ENCODE measurements around the genes YIPF5 and POU4F3.

DNA sequence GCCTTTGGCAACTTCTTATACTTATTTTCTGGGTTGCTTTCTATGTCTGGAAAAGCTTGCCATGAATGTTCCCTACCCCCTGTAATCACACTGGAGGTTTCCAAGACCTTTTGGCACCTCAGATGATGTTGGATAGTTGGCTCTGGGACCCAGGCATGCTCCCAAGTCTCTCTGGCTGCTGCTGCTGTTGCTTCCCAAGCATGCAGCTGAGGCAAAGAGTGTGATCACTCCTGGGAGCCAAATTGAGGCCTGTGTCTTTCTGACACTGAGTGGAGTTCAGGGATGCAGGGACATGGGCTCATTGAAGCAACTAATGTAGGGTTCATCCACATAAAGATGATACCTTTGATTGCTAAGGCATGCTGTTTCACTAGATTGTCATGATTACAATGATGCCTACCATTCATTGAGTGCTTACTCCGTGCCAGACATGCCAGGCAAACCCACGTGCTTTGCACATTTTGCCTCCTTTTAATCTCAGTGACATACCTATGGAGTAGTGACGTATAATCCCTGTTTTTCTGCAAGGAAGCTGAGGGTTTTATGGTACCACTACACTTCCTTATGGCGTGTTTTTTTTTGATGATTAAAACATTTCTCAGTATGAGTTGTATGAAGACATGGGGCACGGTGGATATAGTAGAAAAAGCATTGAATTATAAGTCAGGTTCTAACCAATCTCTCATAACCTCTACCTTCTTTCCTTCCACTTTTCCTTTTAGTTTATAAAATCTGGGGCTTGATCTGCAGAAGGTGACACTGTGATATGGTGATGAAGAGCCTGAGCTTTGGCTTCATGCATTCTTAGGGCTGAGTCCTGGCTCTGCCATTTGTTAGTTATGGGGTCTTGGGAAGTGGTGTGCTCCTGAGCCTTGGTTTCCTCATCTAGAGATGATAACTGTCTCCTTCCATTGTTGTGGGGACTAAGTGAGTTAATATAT, 73.2 kb downstream of the ARHGAP26 start:
- PRO-cap: no peak
- RAMPAGE, long total RNA, 4 experiments: no peak in any of the 4 experiments

DNA sequence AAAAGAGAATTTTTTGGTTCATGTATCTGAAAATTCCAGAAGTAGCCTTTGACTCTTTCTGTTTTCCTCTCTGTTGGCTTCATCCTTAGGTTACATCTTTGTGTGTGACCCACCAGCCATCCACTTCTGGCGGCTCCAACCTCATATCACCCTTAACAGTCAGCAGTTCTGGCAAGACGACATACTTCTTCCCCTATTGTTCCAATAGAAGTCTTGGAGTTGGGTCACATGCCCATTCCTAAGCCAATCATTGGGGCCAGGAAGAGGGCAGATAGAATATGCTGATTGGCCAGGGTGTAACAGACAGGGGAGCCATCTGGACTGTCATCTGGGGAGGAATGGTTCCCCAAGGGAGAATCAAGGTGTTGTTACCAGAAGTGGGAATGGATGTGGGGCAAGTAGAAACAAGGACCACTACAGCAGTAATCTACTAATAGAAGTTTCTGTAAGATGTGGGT, 200.2 kb downstream of the ARHGAP26 start:
- PRO-cap: no peak
- RAMPAGE, long total RNA, 4 experiments: no peak in any of the 4 experiments

DNA sequence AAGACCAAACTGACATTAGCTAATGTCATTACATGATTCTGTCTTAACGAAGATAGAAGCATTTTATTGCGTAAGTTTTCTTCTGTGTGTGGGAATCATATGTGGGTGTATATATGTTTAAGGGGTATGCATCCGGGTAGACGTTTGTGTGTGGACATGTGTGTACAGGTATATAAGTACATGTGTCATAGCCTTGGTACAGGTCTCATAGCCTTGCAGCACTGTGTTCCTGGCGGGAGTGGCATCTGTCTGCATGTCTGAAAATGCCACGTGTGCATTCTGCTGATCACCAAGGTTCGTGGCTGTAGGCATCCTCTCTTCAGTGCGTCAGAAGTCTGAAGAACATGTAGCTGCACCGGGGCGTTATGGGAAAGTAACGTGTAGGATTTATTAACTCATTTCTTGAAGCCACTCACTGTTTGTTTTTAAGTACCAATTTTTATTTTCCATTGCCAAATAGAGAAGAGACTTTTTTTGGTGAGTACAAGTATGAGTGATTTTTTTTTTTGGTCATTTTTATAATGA, 298.0 kb downstream of the NR3C1 start:
- PRO-cap: no peak
- RAMPAGE, long total RNA, 4 experiments: no peak in any of the 4 experiments

DNA sequence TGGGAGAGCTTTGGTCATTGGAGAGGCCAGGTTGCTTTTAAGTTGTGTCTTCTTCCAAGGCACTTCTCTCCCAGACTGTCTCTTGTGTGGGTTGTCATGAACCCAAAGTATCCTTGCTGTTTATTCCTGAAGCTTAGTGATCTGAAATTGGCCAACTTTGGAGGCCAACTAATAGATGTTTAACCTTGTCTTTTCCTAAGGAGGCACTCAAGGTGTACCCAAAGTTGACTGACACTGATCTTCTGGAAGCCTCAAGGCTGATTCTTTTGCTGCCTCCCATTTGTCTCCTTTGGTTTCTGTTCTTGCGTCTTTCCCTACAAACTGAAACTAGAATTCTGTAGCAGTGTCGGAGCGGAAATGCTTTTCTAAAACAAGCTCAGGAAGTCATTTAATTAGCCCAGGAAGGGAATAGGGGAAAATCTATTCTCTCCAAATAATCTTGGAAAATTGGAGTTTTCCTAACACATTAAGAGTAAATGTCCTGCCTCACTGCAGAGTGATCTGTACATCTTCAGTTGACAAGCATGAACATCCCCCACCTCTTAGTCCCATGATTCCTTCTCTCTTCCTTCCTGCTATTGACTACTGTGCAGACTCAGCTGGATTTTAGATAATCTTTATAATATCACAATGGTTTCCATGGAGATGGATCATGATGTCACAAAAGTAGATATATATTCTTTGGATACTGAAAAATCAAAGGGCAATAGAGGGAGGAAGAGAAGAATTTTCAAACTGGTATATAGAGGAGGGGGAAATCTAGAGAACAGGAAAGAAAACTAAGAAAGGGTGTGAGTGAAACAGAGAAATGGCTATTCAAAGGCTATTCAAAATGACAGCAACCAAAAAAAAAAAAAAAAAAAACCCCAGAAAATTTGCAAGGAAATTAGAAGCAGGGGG, 182.7 kb downstream of the NR3C1 start:
- PRO-cap: no peak
- RAMPAGE, long total RNA, 4 experiments: no peak in any of the 4 experiments

DNA sequence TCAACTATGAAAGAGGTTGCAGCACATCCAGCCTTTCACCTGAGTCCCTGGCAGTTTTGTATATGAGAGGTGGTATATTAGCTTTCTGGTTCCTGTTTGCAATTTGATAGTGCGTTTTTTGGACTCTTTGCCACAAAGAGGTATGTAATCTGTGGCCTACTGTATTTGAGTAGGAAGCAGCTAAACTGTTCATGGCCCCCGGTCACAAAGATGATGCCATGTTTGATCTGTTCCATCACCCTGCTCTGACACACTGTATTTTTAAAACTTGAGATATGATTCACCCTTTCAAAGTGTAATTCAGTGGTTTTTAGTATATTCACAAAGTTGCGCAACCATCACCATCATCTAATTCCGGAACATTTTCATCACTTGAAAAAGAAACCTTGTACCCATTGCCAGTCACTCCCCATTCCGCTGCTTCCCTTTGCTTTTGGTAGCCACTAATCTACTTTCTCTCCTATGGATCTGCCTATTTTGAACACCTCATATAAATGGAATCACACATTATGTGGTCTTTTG, 141.8 kb downstream of the NR3C1 start:
- PRO-cap: no peak
- RAMPAGE, long total RNA, 4 experiments: no peak in any of the 4 experiments

GRCh38 chr5:143347831-143348180, 55.7 kb downstream of the NR3C1 start:
- PRO-cap: no peak
- RAMPAGE, long total RNA, 4 experiments: start-site peak on the minus strand in 1 of 4 experiments, at chr5:143347925-143348316 at its widest, 8 reads per replicate

DNA sequence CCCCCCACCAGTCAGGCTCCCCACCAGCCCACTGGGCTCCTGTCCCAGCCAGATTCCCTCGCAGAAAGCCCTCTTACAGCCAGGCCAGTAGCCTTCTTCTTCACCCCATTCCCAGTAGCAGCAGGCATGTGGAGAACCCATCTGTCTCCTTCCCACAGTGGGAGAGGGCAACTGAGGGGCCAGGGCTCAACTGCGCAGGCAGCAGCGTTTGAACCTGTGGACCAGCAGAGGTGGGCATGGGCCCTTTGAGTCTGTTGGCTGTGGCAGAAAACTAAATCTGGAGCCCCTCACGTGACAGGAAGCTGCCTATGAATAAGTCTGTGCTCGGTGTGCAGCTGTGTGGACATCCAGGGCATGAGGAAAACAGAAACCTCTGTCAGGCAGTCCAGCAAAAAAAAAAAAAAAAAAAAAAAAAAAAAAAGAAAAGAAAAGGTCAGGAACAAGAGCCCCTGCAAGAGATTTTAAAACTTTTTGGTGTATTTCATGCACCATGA, 189.1 kb upstream of the NR3C1 start:
- PRO-cap: no peak
- RAMPAGE, long total RNA, 4 experiments: no peak in any of the 4 experiments

DNA sequence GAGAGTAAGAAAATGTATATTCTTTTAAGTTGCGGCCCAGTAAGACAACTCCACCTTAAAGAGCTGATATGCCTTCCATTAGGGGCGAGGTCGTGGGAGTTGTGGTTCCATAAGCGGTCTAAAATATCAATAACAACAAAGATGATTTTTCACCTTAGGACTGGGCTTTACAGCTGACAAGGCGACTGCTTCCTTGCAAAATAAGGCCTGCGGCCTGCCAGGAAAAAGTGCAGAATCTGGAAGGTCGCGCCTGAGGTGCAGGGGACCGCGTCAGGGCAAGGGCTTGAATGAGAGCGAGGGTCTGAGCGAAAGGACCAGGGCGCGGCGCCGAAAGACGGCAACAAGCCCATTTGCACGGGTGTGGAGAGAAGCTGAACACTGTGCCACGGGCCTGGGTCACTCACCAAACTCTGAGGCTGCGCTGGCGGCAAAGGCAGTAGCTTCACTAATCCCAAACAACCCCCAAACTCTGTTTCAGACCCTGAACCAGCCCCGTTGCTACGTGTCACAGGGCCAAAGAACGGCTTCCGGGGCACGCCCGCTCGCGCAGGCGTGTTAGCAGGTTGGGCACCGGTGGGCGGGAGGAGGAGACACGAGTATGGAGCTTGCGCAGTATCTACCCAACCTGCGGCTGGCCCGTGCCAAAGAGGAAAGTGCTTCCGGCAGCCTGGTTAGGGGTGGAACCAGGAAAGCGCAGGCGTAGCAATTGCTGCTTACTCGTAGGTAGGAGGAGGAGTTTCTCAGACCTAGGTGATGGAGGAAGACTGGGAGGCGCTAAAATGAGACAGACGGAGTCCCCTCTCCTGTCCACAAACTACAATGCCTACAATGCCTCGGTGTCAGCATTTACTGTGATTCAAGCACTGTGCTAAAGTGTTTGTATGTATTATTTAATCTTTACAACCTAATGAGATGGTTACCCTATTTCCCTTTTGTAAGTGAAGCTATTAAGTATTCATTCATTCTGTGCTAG, at the start of gene YIPF5:
Gene YIPF5 (minus strand): TSS at position 529 of the 973 bp plus-strand sequence.
- PRO-cap: bidirectional peak, plus-strand start at position 743 of the sequence, minus-strand start at position 522 of the sequence
- RAMPAGE, long total RNA, 4 experiments: start-site peak on the minus strand in 4 of 4 experiments, centred at positions 484 to 524 of the sequence, 8 to 339 reads per replicate

- PRO-cap: no peak
- RAMPAGE, long total RNA, 4 experiments: start-site peak on the minus strand in 1 of 4 experiments, at chr5:145543101-145543205 at its widest, 16 reads per replicate
Observed at GRCh38 chr5:145542895-145543374, 292.2 kb downstream of the PRELID2 start.

- PRO-cap: bidirectional peak, plus-strand start at chr5:145937755, minus-strand start at chr5:145937635
- RAMPAGE, long total RNA, 4 experiments: start-site peak on the plus strand in 2 of 4 experiments, at chr5:145937691-145937761 at its widest, 99 to 171 reads per replicate
Observed at GRCh38 chr5:145937301-145938513, 1.3 kb downstream of the SH3RF2 start.

DNA sequence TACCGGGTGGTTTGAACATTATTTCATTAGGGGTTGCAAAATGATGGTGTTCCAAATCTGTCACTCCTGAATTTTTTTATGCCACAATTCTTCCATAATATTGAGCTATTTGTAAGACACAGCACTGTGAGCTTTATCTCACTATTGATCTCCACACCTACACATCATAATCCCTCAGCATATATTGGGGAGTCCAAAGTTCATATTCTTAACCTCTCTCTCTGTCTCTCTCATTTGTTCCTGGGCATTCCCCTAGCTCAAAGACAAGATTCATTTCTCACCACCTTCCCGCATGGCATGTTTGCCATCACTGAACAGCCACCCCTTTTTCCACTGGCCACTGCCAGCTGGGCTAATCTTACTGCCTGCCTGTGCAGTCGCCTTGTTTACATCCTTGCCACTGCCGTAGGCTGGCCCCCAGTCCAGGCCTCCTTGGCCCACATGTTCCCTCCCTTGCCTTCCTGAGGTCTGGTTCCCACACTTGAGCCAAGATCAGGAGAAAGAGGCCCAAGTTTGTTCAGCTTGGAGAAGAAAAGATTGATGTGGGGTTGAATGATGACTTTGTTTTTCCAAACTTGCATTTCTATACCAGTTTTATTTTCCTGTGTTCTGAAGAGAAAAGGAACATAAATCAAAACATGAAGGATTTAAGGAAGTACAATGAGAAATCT, 80.3 kb downstream of the PLAC8L1 start:
- PRO-cap: no peak
- RAMPAGE, long total RNA, 4 experiments: no peak in any of the 4 experiments

DNA sequence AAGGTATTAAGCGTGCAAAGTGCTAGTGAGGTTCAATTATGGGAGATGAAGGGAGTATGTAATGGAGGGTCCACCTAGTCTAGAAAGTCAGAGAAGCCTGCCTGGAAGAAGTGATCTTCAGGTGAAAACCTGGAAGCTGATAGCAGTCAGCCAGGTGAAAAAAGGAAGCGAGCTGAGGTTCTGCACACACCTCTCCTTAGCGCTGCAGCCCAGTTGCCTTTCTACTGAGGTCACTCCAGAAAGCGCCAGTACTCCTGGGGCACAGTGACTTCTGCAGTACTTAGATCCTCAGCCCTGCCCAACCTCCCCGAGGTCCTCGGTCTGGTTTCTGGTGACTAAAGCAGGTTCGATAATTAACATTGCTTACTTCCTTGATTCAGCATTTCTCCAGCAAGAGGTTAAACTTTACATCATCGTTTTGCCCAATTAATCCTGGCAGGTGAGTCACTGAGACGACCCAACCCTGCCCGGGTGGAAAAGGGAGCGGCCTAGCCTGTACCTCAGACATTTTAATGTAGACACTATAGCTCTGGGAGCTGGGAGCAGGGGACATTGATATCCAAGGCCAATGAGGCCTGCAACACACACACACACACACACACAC, 77.7 kb downstream of the PLAC8L1 start:
- PRO-cap: bidirectional peak, plus-strand start at position 526 of the sequence, minus-strand start at position 330 of the sequence
- RAMPAGE, long total RNA, 4 experiments: no peak in any of the 4 experiments

- PRO-cap: no peak
- RAMPAGE, long total RNA, 4 experiments: no peak in any of the 4 experiments
Observed at GRCh38 chr5:146059171-146060370, 45.8 kb downstream of the PLAC8L1 start.

DNA sequence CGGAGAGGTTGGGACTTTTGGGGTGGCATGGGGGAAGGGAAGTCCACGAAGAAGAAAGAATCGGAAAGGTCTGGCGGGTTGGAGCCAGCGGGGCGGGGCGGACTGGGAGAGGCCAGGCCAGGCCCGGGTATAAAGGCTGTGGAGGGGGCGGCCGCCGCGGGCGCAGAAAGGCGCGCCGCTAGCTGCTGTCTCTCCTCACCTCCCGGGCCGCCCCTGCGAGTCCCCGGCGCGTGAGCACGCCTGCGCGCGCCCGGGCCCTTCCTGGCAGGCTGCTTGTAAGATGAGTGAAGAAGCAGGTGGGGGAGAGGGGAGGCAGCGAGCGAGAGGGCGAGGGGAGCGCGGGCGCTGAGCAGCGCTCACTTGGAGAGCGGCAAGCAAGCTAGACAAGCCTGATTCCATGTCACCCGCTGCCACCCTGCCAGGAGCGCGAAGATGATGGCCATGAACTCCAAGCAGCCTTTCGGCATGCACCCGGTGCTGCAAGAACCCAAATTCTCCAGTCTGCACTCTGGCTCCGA, at the start of gene POU4F3:
Gene POU4F3 (plus strand): TSS at position 159 of the 518 bp plus-strand sequence.
- PRO-cap: no peak
- RAMPAGE, long total RNA, 4 experiments: no peak in any of the 4 experiments

DNA sequence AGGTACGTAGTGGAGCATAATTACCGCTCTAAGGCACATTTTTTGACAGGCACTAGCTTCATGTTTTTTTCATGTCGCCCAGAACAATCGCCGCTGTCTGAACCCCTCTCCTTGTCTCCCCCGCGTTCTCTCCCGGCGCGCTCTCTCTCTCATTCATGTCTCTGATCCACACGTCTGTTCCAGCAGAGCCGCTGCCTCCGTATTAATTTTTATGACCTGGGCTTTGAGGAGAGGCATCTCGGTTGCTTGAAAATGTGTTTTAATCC, 525 bp downstream of the POU4F3 start:
- PRO-cap: unidirectional peak, minus-strand start at position 149 of the sequence
- RAMPAGE, long total RNA, 4 experiments: no peak in any of the 4 experiments

- PRO-cap: unidirectional peak, plus-strand start at chr5:146428866
- RAMPAGE, long total RNA, 4 experiments: no peak in any of the 4 experiments
Observed at GRCh38 chr5:146428564-146429166, 18.5 kb upstream of the TCERG1 start.

- PRO-cap: no peak
- RAMPAGE, long total RNA, 4 experiments: start-site peak on the minus strand in 1 of 4 experiments, at chr5:147407241-147407699 at its widest, 9 reads per replicate
Observed at GRCh38 chr5:147406889-147407878, 102.7 kb downstream of the DPYSL3 start.

DNA sequence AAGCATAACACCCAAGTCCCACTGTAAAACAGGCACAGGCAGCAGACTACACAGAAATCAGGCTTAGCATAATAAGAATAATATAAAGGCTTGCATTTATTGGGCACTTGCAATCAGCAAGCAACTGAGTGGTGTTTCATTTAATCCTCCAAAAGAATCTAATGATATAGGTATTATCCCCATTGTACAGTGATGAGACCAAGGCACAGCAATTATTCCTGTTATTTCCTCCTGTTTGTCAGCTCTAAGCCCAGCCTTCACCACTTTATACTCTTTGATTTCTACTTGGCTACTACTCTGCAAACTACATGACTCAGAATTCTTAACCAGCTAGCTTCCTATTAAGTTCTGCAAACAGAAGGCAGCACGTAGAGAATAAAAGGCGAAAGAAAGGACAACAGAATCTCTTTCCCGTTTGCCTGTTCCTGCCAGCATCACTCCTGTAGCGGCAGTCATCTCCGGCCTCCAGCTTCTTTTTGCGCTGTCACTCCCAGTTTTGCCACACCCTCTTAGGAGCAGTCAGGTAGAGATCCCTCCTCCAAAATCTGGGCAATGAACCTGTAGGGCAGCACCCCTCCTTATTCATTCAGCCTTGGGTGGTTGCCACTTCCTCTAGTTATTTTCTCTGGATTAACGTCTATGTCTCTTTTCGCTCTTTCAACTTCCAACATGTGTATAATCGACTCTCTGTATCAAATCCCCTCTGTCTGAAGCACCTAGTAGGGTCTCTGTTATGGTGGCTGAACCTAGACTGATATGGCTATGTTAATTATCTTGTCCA, 29.9 kb downstream of the DPYSL3 start:
- PRO-cap: no peak
- RAMPAGE, long total RNA, 4 experiments: no peak in any of the 4 experiments

- PRO-cap: no peak
- RAMPAGE, long total RNA, 4 experiments: no peak in any of the 4 experiments
Observed at GRCh38 chr5:147645238-147645560, 135.3 kb upstream of the DPYSL3 start.

GRCh38 chr5:147659396-147659777, 123.1 kb downstream of the JAKMIP2 start:
- PRO-cap: no peak
- RAMPAGE, long total RNA, 4 experiments: no peak in any of the 4 experiments